Bronchus fibroblast of lung (primary cell): ENCODE results near the gene FOXD3.

DNA sequence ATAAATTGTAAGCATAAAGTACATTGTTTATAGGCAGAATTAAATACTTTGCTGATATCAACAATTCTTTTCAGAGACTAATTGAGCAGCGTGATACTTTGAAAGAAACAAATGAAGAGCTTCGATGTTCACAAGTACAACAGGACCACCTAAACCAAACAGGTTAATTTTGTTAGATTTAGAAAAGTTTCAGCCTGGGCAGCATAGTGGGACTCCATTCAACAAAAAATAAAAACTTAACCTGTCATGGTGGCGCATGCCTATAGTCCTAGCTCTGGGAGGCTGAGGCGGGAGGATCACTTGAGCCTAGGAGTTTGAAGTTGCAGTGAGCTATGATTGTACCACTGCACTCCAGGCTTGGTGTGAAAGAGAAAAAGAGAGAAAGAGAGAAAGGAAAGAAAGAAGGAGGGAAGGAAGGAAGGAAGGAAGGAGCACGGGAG lies 43.6 kb downstream of the HOOK1 start:
- RAMPAGE, long total RNA, result no peak

DNA sequence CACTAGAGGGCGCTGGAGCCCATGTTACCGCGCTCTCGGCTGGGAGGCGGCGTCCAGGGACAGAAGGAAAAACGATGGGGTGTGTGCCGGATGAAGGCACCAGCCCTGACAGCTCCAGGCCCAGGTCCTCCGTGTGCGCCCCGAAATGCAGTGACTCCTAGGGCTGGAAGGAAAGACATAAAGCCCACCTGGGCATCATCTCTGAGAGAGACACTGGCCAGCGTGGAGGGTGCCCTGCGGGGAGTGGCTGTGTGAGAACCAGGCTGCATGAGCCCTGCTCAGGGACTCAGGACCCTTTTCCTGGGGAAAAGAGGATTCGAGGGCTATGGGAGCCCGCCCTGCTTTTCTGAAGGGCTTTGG lies 45.0 kb upstream of the CYP2J2 start:
- RAMPAGE, long total RNA, result no peak

DNA sequence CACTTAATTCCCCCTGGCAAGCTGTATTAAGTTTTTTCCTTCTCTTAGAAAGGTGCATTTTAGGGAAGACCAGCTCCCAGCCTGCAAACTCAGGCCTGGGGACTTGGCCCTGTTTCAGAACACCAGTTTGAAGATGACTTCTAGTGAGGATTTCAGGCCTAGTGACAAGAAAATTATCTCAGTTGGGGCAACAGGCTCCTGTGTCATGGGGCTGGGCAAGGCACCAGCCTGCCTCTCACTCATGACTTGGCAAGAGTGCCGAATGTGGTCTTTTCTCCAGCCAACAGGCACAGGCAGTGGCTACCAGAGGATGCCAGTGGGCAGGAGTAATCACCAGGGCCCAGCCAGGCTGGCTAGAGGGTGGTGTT lies 178.0 kb upstream of the NFIA start:
- RAMPAGE, long total RNA, result no peak

GRCh38 chr1:61052632-61053478 lies 29.5 kb upstream of the NFIA start:
- RAMPAGE, long total RNA, result no peak

- RAMPAGE, long total RNA, result no peak
Measured at GRCh38 chr1:61100861-61102237, 19.0 kb downstream of the NFIA start.

GRCh38 chr1:61114216-61114784 lies 31.9 kb downstream of the NFIA start:
- RAMPAGE, long total RNA, result no peak

- RAMPAGE, long total RNA, result no peak
Measured at GRCh38 chr1:61152486-61153468, 70.4 kb downstream of the NFIA start.

DNA sequence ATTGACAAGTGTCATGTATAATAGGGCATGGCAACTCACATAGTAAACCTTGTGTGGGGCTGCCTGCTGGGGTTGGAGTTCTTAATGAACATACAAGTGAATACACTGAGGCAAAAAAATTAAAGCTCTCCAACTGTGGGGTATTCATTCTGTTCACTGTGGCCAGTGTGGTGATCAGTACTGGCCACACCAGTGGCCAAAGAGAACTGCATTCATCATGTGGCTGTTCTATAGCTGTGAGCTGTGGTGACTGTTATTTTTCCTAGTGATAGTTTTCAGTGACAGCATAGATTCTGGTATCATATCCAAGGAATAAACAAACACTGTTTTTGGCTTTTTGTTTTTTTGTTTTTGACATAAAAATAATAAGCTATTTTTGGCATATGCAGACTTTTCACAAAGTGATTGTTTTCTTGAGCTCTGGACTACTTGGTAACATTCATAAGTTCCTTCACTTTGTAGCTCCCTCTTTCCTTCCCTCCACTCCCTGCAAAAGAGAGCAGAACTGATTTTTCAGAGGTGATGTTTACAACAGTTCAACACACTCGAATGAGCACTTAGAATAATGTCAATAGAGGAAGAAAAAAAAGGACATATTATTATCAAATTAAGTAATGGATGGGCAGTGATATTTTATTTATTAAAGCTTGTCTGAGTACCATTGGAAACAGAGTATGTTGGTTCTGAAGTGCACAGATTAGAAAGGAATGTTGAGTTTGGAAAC lies 74.6 kb downstream of the NFIA start:
- RAMPAGE, long total RNA, result no peak

- RAMPAGE, long total RNA, result no peak
Measured at GRCh38 chr1:61217326-61217937, 135.1 kb downstream of the NFIA start.

DNA sequence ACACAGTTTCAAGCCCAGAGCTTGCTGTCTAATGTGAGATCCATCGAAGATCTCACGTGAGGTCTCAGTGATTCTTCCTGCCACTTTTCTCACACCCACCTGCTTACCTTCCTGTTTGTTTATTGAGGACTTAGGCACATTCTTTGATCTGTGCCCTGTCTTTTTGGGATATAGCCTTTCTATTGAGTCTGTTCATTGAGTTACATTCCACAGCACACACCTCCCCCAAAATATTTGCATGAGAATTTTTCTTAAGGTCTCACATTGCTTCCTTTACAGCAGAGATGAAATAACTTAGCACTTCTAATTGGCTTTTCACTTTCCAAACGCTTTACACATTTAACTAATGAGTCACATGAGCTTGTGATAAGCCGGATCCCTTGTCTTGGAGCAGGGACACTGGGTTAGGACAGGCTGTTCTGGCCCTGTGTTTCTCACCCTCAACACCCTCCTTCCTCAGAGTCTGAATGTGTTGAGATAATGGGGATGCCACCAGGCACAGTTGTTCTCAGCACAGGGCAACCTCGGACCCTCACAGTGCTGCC lies 288.3 kb downstream of the TM2D1 start:
- RAMPAGE, long total RNA, result no peak

DNA sequence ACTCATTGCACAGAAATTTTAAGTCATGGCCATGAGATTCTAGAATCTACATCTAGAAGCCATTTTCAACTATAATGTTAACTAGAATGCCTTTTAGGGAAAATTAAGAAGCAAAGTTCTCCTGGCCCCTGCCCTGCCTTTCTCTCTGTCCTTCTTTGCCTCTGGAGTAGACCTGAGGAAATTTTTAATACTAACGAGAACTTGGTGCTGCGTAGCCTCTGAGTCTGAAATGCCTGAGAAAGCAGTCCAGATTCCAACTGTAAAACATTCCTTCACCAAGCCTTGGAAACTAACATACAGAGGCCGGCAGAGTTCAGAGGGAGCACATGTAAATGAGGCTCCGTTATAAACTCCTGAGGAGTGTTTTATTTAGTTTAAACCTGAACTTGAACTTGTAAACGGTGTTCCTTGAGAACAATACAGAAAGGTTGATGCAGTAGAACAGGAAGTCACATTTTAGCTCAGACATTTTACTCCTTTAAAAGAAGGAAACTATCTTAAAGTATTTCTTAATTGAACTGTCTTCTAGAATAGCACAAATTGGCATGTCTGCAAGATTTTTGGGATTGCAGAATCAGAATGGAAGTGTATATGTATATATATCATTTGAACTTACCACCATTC lies 280.7 kb downstream of the TM2D1 start:
- RAMPAGE, long total RNA, result no peak

DNA sequence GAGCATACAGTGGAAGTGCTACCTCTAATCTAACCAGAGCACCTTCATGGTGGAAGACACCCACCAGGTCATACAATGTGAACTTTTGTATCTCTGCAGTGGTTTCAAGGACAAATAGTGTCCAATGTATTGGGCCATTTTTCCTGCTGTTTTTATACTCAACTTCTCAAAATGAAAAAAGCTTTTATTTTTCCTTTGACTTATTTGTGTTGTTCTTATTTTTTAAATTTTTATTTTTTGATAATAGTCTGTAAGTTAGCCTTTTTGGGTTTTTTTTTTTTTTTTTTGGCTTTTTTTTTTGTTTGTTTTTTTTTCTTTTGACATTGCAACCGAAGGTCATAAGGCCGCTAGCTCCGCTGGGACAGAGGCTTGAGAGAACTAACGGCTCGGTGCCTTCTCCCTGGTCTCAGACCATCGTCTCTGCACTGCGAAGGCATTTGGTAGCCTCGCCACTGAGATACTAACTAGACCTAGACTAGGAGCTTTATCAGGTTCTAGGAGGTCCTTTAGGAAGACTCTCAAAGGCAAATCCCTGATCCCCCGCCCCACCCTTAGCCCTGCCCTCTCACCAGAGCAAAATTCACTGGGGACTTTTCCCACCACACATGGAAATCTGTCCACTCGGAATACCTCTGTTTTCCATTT lies 263.1 kb downstream of the TM2D1 start:
- RAMPAGE, long total RNA, result no peak

DNA sequence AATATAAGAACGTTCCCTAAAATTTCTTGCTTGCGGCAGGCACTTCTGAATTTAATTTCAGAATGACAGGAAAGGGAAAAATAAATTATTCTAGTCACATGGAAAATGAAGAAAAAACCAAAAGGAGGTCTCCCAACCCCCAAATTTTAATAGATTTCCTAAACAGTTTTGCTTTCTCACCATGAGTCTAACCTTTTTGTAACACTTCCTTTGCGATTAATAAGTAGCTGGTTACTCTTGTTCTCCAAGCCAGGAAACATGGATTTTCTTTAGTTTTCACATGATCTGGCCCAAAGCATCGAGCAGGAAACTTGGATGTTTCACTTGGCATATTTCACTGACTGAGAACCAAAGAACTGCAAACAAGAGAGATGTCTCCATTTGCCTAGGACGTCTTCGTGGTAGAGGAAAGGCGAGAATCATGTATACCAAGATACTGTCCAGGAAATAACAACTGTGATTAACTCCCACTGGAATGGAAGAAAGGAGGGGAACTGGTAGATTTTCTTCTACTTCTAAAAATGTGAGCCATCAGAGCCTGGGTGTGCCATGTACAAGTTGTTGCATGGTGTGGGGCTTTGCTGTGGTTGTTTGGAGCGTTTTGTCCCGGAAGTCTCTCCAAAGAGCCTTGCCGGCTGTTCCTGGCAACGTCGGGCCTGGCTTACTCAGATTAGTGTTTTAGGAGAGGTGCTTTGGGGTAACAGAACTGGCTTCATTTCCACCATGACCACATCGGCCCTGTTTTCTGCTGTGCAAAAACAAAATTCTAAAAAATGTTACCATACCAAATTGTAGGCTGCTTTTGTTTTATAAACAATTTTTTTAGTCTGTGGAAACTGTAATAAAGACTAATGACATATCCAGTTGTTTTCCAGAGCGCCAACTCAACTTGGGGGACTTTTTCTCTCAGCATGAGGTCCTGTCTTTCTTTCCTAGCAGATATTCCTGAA lies 118.5 kb downstream of the TM2D1 start:
- RAMPAGE, long total RNA, result no peak

DNA sequence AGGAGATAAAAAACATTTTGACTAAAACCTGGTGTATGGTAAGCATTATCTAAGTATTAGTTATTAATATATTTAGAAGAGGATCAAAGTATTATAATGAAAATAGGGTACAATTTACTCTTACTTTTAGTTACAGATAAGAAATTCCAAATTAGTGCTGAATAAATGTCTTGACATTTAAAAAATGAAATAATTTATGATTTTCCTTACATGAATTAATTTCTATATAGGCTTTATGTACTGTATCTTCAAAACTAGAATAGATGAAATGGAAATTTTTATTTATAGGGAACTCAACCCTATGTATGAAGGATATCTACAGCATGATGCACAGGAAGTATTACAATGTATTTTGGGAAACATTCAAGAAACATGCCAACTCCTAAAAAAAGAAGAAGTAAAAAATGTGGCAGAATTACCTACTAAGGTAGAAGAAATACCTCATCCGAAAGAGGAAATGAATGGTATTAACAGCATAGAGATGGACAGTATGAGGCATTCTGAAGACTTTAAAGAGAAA lies 7.7 kb downstream of the USP1 start:
- RAMPAGE, long total RNA, result no peak

GRCh38 chr1:62606610-62607061 lies 9.3 kb downstream of the ANGPTL3 start:
- RAMPAGE, long total RNA, result no peak

GRCh38 chr1:62725891-62726275 lies 37.7 kb upstream of the DOCK7 start:
- RAMPAGE, long total RNA, result no peak

- RAMPAGE, long total RNA, result no peak
Measured at GRCh38 chr1:63321770-63322932, at the start of gene FOXD3. TSS of gene FOXD3 (plus strand) at chr1:63322567.

- RAMPAGE, long total RNA, result no peak
Measured at GRCh38 chr1:63593524-63594576, 639 bp downstream of the PGM1 start.

- RAMPAGE, long total RNA, result no peak
Measured at GRCh38 chr1:63703126-63704145, 70.4 kb upstream of the ROR1 start.

GRCh38 chr1:63820098-63820867 lies 46.5 kb downstream of the ROR1 start:
- RAMPAGE, long total RNA, result no peak